Bronchus fibroblast of lung (primary cell): ENCODE measurements around a stretch of chr5.

DNA sequence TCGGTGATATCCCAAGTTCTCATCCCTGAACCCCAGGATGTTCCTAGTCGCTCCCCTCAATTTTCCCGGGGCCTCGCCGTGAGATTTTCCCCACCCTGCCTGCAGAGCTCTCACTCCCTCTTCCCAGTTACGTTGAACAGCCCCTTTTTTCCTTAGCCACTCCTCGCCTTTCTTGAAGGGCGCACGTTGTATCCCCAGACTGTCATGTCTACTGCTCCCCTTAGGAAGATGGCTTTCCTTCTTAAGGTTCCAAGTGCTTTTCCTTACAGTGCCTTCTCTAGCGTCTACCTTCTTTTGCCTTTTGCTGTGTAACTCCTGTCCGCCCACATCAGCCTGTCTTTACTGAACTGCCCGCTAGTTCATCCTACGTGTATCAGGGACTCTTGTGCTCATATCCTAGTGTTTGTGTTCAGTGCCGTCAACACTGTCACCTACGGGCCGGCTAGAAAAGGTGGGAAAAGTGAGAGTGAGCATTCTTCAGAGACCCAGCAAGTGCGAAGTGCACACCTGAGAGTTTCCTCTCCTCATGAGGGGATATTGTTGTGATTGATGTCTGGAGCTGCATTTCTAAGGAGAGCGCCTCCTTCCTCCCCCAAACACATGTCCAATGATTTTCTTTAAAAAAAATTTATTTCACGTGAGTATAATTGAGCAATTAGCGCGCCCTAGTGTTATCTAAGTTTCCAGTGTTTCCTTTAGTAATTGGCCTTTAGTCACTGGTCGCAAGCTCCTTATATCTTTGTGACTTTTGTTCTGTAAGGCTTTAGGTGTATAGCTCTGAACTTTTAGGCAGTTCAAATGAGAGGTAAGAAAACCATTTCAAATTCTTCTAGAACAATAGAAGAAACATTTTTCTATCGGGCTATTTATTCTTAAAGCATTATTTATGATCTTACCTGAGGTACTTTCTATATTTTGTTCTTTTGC lies 843 bp downstream of the CAMLG start:
- RAMPAGE, long total RNA = no peak

GRCh38 chr5:134798055-134798315 lies 39.4 kb downstream of the DDX46 start:
- RAMPAGE, long total RNA = no peak

DNA sequence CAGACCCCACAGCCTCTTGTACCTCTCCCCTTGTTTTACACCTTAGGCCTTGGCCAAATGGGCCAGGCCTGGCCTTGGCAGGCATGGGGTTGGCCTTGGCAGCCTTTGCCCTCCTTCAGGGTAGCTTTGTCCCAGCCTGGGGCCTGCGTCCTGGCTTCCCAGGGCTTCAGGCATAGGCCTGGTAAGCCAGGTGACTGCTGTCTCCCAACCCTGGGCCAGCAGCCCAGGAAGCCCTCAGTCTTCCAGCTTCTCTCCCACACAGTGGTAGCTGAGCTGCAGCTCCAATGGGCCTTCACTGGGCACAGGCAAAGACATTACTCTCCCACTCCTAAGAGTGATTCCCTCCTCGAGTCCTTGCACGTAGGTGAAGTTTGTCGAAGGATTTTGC lies 1.0 kb upstream of the PITX1 start:
- RAMPAGE, long total RNA = no peak

DNA sequence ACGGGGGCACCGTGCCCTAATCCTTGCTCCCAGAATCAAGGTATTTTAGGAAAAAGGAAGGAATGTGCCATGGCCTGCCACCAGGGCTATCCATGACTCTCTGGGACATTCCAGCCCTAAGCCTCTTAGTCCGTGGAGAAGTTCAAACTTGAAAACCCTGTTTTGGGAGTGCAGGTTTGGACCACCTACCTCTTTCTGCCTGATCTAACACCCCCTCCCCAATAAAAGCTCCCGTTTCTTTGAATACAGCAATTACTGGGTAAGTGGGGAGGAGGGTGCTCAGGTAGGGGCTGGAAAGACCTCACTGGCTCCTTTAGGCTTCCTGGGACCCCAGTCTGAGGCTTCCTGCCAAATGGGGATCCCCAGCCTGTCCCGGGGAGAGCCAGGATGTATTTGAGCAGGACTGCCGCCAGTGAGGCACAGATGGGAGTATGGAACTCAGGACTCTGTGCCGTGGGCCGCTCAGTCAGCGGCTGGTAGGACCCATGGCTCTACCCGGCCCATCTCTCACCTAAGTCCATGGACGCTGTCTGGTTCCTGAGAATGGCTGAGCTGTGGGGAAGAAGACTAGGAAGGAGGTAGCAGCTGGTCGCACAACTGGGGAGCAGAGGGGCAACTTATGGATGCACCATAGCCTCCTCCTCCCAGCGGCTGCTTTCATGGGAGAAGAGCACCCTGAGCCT lies 3.7 kb upstream of the PITX1 start:
- RAMPAGE, long total RNA = no peak

DNA sequence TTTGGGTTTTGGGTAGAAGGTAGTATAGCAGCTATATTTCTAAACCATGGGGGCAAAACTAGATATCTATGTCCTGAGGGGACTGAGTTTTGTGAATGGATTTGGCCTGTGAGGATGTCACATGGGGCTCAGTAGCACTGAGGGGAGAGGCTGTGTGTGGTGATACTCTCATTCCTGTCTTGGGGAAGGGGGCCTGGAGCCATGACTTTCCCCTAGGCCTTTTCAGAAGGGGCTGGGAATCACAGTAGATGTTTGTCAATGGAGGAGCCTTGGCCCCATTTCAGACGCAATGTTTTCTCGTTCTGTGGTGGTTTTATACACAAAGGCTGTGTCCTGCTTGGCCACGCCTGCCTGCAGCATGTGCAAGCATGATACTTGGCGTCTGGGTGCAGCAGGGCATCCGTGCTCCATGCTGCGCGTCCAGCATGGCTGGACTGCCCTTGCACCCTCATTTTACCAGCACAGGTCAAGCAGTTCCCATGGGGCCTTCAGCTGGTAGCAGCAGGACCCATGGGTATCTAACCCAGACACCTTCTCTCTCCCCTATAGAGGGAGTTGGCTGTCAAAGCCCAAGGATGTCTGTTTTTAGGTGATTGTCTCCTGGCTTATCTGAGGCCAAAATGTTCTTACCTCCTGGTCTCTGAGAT lies 158.2 kb upstream of the PITX1 start:
- RAMPAGE, long total RNA = no peak

GRCh38 chr5:135194727-135195705 lies 161.0 kb upstream of the PITX1 start:
- RAMPAGE, long total RNA = no peak

DNA sequence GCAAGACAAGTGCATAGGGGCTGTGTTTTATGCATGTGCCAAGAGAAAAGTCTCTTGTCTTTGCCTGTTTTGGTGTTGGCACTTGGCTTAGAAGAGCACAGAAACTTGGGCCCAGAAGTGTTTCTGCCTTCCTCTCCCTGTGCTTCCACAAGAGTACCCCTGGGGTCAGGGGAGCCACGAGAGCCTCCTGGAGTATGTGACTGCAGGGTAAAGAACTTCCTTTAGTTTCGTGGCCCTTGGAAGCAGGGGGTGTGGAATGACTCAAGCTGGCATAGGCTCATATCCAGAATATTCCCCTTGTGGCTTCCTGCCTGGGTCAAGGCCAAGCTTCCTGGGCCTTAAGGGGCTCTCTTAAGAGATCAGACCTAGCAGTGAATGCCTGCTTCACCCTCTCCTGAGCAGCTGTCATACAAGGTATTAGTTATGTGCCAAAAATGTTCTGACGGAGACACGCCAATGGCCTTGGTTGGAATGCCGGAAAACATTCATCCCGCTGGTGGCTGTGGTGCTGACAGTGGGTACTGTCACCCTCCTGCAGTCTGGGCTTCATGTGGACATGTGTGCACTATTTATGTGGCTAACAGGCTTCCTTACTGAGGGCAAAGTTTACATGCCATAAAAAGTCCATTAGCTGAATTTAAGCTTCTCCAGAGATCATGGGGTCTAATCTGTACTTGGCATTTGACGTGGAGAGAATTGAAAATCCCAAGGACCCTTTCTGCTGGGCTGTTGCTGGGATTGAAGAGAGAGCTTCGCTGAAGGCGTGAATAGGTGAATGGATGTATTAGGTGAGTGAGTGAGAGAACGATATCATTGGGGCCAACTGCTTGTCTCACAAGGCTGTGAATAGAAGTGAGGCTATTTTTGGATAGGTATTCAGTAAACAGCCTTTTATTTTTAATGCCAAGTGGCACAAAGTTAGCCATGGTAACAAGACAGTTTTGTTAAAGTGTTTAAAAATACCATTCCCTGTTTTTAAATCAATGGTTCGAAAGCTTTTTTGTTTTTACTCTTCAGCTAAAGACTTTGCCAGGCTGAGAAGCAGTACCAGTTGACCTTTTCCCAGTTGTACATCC lies 156.8 kb downstream of the MACROH2A1 start:
- RAMPAGE, long total RNA = no peak

- RAMPAGE, long total RNA = no peak
Observed at GRCh38 chr5:135331563-135332210, 67.3 kb downstream of the MACROH2A1 start.

GRCh38 chr5:135456104-135456783 lies 4.1 kb upstream of the TIFAB start:
- RAMPAGE, long total RNA = no peak

- RAMPAGE, long total RNA = no peak
Observed at GRCh38 chr5:135834836-135835750, 630 bp downstream of the SLC25A48 start.

DNA sequence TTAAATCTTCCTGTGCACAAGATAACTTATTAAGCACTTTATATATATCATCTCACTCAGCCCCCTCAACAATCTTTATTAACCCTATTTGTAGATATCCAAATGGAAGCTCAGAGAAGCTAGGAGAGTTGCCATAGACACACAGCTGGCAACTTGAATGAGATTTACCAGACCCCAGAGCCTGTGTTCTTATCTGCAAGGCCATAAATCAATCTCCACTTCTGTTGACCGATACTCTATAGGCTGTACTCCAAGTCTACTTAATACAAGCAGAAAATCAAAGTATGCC lies 5.9 kb upstream of the IL9 start:
- RAMPAGE, long total RNA = no peak

DNA sequence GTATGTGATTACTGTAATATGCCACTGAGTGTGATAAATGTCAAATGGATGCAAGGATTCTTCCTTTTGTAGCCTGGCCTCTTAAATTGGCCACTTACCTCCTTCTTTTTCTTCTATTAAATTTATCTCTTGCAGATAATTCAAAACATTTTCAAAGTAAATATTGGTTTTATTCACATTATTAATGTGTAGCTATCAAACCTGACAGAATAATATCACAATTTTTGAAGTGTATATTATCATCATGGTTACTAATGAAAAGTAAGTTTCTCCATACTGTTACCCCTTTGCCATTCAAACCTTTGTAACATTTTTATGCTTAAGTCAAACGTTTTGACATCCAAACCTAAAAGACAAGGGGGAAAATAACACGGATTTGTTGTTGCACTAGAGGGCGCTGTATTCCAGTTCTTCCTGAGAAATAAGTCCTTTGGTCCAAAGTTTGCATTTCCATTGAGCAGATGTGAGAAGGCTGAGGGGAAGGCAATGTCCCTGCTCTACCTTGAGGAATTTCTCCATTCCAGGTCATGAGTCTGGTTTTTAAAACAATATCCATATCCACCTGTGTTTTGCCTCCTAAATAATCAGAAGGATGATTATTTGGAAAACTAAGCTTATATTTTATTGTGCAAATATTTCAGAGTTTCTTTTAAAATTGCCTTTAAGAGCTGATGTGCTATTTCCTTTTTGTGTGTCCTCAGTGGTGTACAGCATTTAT lies 9.9 kb downstream of the LECT2 start:
- RAMPAGE, long total RNA = no peak

DNA sequence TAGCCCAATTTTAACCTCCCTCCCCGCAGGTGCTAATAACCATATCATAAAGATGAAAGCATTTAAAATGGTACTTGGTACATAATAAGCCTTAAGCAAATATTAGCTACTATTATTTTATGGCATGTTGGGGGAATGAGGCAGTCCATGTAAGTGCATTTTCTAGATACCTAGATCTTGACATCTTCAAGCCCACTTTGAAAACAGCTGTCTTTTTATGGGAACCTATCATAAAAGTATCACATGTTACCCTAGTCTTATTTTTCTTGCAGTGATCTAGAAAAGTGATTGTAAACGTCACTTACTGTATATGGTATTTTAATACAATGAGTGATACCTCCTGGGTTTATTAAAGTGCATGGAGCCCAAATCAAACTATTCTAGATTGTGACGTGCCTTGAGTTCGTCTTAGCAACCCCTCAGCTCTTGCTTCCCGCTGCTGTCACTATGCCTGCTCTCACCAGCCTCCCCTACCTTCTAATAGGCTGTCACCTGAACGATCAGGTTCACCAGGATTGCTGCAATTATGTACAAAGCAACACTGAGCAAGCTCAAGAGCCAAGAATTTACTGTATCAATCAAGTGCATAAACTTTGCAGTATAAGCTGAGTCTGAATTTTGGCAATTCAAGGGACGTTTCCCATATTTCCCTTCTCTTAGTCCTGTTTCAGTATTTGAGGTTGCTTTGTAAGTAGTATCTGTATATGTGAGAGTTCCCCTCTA lies 3.1 kb downstream of the LECT2 start:
- RAMPAGE, long total RNA = no peak

DNA sequence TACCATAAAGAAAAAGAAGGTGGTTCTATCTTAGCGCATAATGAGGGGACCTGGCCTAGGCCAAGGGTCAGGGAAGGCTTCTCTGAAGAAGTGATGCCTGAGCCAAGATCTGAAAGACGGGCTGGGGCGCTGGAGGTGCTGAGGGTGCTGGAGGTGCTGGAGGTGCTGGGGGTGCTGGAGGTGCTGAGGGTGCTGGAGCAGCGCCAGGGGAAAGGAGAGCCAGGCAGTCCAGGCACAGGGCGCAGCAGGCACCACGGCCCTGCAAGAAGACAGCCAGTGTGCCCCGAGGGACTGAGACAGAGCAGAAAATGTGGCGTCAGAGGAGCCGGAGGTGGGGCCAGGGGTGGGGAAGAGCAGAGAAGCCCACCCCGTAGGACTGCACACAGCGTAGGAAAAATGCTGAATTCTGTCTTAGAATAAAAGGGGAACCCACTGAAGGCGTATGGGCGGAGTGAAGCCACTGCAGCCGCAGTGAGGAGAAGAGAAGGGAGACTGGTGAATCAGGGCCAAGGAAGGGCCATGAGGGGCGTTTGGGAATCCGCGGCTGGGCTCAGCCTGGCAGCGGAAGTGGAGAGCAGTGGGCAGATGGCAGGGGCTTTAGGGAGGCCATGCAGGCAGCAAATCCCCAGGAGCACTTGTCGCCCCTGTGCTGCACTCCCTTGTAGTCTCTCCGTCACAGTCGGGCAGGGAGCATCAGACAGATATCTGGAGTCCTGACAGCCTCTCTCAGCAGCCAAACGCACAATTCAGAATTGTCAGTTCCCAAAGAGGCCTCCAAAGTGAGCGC lies 35.8 kb upstream of the LECT2 start:
- RAMPAGE, long total RNA = no peak

- RAMPAGE, long total RNA = no peak
Observed at GRCh38 chr5:136053230-136054372, 24.8 kb downstream of the TGFBI start.

- RAMPAGE, long total RNA = no peak
Observed at GRCh38 chr5:136055361-136055885, 26.6 kb downstream of the TGFBI start.

DNA sequence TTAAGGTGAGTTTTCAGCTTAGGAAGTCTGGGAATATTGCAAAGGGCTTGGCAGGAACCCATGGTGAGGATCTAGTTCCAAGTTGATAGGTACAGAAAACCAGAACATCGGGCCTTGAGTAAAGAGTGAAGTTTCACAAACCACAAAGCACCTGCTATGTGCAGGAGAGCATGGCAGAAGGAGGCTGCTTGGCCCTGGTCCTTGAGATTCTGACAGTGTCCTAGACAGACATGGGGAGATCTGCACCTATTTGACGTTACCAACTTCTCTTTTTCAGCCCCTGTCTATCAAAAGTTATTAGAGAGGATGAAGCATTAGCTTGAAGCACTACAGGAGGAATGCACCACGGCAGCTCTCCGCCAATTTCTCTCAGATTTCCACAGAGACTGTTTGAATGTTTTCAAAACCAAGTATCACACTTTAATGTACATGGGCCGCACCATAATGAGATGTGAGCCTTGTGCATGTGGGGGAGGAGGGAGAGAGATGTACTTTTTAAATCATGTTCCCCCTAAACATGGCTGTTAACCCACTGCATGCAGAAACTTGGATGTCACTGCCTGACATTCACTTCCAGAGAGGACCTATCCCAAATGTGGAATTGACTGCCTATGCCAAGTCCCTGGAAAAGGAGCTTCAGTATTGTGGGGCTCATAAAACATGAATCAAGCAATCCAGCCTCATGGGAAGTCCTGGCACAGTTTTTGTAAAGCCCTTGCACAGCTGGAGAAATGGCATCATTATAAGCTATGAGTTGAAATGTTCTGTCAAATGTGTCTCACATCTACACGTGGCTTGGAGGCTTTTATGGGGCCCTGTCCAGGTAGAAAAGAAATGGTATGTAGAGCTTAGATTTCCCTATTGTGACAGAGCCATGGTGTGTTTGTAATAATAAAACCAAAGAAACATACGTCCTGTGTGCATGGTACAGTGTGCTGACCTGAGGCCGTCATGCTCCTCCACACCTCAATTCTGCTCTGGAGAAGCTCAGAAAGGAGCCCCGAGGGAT lies 34.4 kb downstream of the TGFBI start:
- RAMPAGE, long total RNA = no peak

DNA sequence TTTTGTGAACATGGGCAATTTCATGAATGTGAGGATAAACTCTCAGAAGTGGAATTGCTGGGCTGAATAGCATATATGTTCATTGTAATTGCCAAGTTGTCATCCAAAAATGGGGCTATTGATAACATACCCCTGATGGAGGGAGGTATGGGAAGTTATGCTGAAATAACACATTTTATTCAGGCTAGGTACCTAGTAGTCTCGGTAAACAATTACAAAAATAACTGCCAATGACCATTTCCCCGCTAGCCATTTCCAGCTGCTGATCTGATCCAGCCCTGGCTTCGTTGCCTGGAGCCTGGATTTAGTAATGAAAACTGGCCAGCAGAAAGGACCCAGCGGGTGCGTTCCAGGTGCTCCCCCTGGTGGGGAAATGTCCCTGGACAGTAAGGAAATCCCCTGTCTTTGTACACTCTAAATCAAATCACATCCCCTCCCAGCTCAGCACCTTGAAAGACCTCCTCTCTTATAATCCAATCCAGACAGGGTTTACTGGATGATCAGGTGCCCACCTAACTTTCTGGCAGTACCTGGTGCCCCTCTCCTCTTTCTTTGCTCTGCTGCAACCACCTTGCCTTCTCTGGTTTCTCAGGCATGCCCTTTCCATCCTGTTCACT lies 50.3 kb upstream of the SMAD5 start:
- RAMPAGE, long total RNA = no peak

DNA sequence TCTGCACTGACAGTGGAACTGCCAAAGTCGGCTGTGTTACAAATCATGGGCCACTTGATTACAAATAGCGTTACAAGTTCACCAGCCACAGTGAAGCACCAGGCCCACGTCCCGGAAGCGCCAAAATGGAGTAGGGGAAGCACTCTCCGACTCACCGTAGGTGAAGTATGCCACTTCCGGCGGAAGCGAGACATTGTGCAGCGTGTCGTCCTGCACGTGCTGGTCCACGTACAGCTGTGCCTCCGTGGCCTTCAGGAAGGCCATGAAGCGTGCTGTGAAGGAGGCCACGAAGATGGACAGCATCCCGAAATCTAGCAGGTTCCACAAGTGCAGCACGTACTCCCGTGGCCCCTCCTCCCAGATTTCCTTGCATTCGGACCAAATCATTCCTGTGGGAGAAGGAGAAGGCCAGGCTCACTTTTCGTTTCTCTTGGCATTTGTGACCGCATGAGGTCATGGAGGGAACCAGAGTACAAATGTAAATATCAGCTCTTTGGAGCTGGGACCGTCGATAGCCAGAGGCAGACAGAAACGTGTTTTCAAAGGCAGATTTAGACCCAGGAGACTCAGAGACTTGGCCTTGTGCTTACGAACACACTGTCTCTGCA lies 58.6 kb upstream of the SMIM32 start:
- RAMPAGE, long total RNA = no peak

- RAMPAGE, long total RNA = no peak
Observed at GRCh38 chr5:136628939-136629426, 263.6 kb upstream of the TRPC7 start.